Fallopian tube (tissue), 1 donor: ENCODE results near the gene MYO18A.

DNA sequence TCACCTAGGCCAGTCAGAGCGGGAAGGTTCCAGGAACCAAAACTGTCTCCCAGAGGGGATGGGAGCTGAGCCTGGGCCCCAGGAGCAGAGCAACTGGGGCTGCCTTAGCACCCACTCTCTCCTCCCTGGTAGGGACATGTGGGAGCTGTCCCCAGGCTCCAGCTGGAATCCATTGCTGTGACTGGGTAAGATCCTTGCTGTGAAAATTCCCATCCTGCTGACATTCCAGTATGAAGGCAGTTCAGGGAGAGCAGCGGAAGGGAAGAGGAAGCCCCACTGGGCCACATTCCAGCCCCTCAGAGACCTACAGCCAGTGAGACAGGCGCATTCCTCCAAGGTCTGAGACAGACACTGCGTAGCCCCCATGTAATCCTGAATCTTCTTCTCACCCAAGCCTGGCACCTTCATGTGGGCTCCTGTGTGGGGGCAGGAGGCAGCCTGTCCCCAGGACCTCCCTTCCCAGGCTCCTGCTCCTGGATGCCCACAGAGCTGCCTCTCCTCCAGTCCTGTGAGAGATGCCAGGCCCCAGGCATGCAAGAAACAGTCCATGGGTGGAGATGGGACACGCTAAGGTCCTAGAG is 24.2 kb downstream of the MYO18A start:
- PRO-cap, result no peak

GRCh38 chr17:29179946-29180604 is at the start of gene MYO18A:
MYO18A (minus strand) TSS chr17:29180398.
- PRO-cap, result unidirectional peak, minus-strand start at chr17:29180142; bidirectional peak, plus-strand start at chr17:29180523, minus-strand start at chr17:29180386

- PRO-cap, result no peak
These were observed 426 bp upstream of the MYO18A start for GRCh38 chr17:29180605-29181043.

DNA sequence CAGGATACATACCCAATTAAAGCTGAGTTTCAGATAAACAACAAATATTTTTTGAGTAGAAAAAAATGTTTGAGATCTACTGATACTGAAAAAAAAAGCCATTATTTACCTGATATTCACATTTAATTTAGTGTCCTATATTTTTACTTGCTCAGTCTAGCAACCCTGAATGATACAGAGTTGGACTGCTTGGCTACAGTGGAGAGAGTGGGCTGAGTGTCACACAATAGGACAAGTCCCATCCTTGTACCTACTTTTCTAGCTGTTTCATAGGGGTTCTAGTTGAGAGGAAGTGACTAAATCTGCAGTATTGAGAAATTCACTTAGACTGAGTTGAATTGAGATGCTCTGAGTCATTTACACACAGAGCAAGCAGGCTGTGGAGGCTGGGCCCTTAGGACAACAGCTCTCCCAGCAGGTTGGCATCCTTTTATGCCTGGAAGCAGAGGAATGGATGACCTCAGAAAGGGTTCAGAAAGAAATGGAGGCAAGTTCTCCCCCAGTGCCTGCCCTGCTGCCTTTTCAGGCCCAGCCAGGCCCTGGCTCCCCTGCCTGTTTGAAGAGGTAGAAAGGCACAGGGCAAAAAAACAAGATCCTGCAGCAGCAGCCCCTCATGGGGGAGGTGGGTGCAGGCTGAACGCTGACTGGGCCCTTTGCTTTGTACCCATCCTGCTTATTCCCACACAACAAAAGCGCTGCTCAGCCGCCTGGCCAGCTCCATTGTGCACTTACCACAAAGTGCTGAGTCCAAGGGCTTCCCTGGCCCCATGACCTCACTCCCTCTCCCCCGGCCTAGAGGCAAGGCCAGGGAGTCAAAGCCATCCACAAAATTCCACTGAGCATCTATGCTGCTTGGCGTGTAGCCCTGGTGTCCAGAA is 5.6 kb upstream of the CRYBA1 start:
- PRO-cap, result no peak

DNA sequence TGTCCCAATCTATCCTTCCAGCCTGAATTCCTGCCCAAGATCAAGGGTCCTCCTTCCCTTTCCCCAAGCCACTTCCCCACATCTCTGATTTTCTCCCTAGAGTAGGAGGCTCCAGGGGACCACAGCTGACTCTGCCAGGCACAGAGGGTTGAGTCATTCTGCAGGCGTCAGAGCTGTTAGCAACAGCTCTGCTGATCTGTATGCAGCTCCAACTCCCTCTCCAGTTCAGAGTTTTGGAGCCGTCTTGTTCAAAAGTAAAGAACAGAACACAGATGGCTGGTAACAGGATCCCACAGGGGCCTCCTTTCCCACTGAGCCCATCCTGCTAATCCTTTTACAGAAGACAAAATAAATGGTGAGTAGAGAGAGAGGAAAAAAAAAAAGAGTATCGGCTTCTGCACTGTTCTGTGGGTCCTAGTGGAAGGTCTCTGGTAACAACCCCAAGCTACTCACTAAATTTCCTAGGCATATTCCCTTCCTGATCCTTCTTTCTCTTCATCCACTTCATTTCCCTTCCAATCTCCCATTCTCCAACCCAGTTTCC is 13.4 kb upstream of the TAOK1 start:
- PRO-cap, result unidirectional peak, plus-strand start at position 223 of the sequence

- PRO-cap, result no peak
These were observed 4.8 kb downstream of the GIT1 start for GRCh38 chr17:29584579-29585029.

- PRO-cap, result no peak
These were observed 7.7 kb downstream of the CORO6 start for GRCh38 chr17:29615084-29615390.

DNA sequence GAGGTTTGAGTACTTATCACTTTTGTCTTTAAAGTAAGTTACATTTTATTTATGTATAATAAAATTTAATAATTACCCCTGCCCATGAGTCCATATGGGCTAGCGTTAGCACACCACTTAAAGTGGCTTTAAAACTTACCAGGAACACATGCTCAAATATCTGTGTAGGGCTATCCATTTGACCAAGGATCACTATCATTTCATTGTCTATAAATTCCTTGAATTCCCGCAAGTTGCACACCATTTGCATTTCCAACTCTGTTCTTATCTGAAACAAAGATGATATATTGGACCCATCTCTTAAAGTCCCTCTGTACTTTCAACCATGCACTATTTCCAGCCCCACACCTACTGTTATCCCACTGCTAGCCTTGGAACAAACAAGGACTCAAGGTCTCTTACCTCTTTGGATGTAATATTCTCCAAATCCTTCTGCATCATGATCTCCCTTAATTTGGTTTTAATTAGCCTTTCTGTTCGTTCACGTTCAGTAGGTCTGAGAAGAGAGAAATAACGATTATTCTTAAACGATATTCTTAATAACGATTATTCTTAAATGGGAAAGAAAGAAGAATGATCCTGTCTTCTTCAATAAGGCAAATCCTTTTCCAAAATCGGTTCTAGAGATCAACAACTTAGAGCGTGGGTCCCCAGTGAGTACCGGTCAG is 44.1 kb upstream of the CORO6 start:
- PRO-cap, result no peak

DNA sequence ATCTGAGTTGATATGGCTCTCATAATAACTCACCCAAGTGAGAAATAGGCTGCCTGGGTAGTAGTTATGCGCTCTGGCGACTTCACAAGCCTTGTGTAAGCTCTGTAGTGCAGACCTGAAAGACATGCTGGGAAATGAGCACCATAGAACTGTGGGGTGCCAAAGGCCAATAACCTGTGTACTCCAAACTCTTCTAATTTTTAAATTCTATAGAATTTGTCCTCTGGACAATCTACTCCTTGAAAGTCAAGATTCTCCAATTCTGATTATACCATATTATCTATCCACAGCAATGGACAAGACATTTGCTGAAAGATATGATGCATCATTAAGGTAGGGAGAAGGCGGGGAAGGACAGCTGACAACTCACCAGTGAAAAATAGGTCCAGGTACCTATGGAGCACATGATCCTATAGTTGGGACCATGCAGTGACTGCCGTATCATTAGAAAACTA is 49.3 kb upstream of the CORO6 start:
- PRO-cap, result no peak

DNA sequence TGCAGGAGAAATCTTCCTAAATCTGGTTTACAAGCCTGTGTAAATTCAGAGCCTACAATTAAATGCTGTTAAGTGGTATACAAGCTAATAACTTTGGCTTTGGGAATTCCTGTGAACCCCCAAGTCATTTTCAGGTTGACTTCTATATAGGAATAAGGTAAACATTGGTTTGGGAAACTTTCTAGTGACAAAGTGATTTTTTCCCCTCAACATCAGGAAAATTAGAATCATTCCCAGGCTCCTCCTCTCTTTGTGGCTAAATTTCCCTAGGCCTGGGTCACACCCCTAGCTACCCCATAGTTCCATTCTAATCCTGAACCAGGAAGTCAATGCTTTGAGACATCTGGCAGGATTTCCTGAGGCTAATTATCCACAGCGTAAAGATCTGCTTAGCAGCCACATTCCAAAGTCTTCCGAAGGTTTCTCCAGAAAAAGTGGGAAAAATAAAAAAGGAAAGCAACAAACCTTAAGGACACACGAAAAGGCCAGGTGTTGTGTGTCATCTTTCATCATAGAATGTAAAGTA is 60.2 kb upstream of the CORO6 start:
- PRO-cap, result no peak

DNA sequence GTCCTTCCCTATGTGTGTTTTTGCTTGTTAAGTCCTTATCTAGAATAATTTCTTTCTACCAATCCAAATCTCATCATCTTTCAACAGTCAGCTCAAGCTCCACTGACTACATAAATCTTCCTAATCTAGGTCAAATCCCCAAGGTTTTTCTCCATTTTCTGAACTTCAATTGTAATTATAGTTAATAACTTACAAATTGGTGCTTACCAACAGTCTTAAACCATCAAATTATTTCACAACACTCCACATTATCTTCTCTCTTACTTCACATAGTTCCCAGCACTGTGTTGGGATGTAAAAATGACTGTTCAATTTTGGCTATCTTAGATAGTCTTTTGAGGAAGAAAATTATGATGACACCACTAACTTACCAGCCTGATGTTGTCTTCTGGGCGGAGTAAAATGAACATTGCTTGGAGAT is 72.4 kb upstream of the CORO6 start:
- PRO-cap, result no peak

GRCh38 chr17:29716645-29717451 is 94.1 kb upstream of the CORO6 start:
- PRO-cap, result no peak

GRCh38 chr17:29825642-29825988 is 104.4 kb downstream of the SSH2 start:
- PRO-cap, result no peak

DNA sequence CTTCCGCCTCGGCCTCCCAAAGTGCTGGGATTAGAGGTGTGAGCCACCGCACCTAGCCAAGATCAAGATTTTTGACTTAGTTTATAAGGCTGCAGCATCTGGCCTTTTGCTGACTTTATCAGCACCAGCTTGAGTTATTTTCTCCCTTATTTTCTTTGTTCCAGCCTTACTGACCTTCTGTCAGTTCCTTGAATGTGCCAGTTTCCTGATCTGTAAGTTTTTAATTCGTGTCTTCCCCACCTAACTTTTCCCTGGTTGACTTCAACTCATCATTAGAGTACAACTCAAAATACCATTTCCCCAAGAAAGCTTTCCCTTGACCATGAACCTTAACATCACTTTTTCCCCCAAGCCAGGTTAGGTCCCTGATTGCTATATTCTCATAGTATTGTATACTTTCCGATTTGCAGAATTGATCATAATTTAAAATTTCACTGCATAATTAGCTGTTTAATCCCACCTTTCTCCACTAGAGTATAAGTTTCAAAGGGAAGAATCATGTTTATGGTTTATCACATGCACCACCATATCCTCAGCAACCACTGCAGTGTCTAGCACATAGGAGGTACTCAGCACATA is 99.9 kb downstream of the SSH2 start:
- PRO-cap, result no peak

DNA sequence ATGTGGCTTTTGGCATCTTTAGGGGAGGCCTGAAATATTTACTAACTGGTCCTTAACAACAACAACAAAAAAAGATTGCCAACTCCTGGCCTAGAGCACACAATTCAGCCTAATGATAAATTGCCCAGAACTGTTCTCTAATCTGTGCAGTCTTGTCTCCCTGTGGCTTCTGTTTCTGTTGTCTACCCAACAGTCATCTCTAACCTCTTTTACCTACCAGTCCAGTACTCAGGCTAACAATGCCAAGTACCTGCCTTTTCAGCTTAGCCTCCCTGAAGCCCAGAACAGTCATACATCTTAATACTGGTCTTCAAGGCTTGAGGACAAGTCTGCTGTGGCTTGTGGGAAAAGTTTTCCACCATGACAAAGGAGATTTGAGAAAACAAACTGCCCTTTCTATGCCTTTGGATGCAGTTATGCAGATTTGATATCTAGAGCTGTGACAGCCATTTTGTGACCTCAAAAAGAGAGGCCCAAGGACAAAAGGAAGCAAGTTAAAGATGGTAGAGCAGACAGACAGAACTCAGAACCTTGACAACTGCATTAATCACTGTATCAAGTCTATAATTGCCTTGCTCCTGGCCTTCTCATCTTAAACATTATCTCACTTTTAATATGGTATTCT is 66.8 kb downstream of the SSH2 start:
- PRO-cap, result no peak

GRCh38 chr17:29919137-29919707 is 10.8 kb downstream of the SSH2 start:
- PRO-cap, result no peak

DNA sequence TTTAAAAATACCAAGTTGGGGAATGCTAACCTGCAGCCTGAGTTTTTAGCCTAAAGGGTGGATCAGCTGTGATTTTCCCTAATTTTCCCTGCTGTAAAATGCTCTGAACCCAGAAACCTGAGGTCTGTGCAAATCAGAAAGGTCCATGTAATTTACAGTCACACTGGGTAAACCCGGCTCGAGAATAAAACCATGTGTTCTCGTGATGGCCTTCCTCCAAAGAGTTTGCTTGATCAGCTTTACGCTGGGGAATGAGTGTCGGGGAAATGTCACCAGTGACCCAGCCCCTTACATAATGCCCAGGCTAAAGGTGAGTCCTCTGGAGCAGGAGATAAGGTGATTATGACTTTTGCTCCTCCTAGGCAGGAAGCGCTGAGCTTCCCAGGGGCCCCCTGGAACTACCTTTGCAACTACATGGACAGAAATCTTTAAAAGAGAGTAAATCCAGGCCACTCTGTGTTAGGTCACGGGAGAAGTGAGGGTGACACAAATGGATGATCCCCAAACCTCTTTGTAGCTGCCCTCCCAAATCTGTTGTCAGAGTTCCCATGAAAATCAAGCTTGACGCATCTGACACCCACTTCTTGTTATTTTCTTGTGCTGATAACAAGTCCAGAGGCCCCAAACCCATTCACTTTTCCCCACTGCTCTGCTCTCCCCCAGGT is 15.6 kb downstream of the SLC6A4 start:
- PRO-cap, result no peak

DNA sequence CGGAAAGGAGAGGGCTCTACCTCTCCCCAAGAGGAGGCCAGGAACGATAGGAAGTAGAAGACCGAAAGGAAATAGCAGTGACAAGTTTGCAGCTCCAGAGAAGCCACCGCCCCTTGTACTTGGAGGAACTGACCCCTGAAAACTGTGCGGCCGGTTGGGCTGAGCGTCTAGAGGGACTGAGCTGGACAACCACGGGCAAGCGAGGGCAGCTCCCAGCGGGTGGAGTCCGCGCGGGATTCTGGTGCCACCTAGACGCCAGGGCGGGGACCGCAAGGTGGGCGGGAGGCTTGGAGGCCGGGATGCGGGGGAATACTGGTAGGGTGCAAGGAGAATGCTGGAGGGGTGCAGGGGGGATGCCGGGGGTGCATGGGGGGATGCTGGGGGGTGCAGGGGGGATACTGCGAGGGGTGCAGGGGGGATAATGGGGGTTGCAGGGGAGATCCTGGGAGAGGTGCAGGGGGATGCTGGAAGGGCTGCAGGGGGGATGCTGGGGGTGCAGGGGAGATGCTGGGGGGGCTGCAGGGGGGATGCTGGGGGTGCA is 1.4 kb upstream of the SLC6A4 start:
- PRO-cap, result bidirectional peak, plus-strand start at position 283 of the sequence, minus-strand start at position 178 of the sequence

DNA sequence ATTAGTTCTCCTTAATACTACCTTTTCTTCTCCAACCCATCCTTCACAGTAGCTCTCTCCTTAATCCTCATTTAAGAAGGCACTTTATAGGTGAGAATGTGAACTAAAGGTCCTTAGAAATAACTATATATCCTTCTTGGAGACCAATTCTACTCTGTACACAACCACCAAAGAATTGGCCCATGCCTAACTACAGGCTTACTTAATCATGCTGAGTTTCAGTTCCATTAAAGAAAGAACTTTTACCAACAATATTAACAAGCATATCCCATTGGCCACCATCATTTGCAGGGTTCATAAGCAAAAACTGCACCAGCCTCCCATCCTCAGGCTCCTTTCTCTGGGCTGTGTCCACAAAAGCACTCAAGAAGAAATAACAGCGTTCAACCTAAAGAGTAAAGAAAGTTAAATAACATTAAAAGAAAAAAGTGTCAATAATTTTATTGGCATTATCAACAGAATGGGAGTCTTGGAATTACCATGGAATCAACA is 4.1 kb downstream of the BLMH start:
- PRO-cap, result no peak

DNA sequence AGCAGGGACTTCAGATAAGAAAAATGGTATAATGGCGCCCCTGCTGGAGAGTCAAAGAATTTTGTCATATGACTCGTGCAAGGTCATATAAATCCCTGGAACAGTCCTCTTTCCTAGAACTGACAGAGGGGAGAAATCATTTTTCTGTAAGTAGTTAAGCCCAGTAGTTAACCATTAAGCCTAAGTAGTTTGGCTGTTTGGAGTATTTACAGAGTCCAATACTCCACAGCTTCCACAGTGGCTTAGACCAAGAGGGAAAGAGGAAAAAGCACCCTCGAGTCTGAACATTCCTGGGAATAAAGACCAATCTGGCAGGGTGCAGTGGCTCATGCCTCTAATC is 2.9 kb upstream of the TMIGD1 start:
- PRO-cap, result no peak